SEM (cell line): ENCODE measurements around a stretch of chr2.

DNA sequence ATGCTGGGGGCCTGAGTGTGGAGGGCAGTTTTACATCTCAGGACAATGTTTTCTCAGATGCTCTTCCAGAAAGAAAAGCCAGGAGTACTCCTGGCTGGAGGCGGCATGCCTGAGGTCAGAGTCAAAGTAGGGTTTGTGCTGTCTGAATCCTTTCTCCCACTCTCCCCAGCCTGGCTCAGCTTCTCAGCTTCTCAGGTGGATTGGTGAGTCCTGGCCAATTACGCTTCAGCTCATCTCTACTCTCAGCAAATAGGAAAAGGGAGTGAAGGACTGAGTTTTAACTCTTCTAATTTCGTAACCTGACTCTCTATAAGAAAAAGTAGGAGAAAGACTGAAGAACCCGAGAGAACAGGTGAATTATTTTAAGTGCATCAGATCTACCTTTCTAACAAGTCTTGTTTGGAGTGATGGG, 107.4 kb upstream of the PELI1 start:
- PRO-cap = no peak

- PRO-cap = bidirectional peak, plus-strand start at chr2:64261071, minus-strand start at chr2:64260930
These were observed 116.5 kb upstream of the PELI1 start for GRCh38 chr2:64260551-64261227.

- PRO-cap = no peak
These were observed 94.0 kb upstream of the LGALSL start for GRCh38 chr2:64359814-64360535.

- PRO-cap = no peak
These were observed 1.4 kb downstream of the LGALSL start for GRCh38 chr2:64455226-64455993.

DNA sequence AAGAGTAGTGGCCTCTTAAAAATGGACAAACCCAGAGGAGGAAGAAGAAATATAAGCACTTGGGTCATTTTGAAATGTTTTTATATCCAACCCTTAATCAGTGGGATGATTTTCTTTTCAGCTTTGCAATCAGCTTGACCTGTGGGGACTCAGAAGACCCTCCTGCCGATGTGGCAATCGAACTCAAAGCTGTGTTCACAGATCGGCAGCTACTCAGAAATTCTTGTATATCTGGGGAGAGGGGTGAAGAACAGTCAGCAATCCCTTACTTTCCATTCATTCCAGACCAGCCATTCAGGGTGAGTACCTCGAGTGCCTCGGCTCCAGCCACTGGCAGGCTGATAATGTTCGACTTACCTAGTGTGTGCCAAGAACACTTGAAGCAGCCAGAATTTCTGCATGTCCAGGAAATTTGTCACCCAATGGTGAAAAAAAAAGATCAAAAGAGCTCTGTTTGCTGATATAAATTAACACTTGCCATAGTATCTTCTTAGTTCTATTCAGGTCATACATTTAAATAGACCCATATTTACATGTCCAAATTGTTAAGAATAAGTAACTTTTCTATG, 2.3 kb downstream of the LGALSL start:
- PRO-cap = no peak

DNA sequence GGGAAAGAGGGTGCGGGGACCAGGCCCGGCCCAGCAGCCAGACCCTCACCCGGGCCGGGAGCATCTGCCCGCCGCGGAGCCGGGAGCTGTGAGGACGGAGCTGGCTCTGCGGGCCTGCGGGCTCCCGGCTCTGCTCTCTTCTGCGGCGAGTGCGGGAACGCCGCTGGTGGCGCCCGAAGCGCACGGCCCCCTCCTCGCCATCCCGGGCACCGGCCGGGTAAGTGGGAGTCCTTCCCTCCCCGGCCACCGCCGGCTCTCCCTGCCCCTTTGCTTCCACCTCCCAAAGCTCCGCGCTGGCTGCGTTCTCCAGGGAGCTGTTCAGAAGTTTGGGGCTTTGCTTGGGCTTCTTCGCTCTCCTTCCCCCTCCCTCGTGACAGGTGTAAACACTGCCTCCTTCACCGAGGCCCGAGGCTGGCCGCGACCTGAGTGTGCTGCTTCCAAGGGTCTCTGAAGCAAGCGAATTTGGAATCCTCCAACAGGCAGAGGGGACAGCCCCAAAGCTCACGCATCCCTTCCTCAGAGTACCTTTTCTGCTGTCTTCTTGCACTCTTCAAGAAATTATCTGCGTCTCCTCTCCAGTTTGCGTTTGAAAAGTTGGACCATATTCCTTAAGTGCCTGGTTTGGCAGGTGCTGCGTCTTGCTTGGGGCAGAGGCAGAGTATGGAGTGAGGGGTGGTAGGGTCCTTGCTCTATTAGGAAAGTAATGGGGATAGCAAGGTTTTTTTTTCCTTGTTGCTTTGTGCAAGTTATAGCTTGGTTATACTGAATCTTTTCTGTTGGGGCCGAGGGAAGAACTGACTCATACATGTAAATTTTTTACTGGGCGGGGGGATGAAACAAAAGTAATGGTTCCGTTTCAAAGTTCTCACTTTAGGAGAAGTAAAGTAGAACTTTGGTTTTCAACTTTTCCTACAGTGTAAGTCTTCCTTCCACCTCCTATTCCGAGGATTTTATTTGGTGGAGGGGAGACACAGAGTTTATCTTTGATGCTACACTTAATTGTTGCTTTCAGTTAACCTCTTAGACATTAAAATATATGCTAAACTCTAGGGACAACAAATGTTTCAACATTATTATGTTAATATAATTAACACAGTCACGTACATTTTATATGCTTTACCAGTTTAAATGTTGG, 887 bp downstream of the AFTPH start:
- PRO-cap = unidirectional peak, minus-strand start at position 142 of the sequence; unidirectional peak, minus-strand start at position 764 of the sequence

- PRO-cap = bidirectional peak, plus-strand start at chr2:64654264, minus-strand start at chr2:64654281
These were observed 648 bp upstream of the SERTAD2 start for GRCh38 chr2:64654124-64654998.

GRCh38 chr2:64837199-64837777, 151.9 kb upstream of the SLC1A4 start:
- PRO-cap = no peak

GRCh38 chr2:64865545-64866341, 123.5 kb upstream of the SLC1A4 start:
- PRO-cap = no peak

GRCh38 chr2:64880816-64881399, 108.3 kb upstream of the SLC1A4 start:
- PRO-cap = no peak

GRCh38 chr2:64937948-64938259, 51.3 kb upstream of the SLC1A4 start:
- PRO-cap = no peak

DNA sequence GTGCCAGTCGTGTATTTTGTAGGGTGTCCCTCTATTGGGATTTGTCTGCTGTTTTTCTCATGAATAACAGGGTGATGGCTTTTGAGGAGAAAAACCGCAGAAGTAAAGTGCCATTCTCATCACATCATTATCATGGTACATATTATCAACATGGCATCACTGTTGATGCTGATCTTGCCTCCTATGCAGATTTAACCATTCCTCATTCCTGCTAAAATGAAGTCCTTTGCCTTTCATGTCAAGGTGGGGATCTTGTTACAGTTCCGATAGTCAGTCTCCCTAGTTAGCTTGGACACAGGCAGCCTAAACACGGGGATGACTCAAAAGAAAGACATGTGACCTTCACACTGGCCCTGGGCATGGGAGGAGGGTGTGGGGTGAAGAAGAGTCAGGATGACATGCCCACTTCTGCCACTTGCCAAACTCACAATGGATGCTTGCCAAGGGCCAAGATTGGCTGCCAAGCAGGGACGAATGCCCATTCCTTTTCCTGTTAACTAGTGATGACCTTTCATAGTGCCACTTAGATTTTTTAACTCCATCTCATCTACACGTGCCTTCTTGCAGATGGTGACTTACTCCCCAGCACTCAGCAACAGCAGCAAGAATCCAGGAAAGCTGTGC, 14.0 kb upstream of the SLC1A4 start:
- PRO-cap = no peak

DNA sequence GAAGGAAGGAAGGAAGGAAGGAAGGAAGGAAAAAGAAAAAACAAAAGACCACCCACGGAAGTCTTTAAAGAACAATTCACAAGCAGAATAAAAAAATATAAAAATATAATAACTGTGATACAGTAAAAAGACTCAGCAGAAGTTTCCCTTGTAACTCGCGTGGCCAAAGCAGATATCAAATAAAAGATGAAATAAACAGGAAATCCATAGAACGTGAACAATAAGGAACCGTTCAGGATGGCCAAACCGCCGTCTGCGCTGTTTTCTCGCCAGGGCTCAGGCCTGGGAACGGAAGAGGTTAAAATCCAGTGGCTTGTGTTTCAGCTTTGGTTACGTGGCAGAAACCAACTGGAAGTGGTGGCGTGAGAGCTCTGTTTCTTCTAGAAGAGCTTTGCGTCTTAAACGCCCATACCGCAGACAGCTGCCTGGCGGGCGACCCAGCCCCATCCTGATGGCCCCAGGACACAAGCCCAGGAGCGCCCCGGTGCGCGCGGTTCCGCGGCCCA, 1.1 kb upstream of the SLC1A4 start:
- PRO-cap = bidirectional peak, plus-strand start at position 340 of the sequence, minus-strand start at position 257 of the sequence

- PRO-cap = unidirectional peak, minus-strand start at chr2:65068071
These were observed 11.7 kb downstream of the CEP68 start for GRCh38 chr2:65067866-65068299.

GRCh38 chr2:65073324-65073523, 17.0 kb downstream of the CEP68 start:
- PRO-cap = no peak

DNA sequence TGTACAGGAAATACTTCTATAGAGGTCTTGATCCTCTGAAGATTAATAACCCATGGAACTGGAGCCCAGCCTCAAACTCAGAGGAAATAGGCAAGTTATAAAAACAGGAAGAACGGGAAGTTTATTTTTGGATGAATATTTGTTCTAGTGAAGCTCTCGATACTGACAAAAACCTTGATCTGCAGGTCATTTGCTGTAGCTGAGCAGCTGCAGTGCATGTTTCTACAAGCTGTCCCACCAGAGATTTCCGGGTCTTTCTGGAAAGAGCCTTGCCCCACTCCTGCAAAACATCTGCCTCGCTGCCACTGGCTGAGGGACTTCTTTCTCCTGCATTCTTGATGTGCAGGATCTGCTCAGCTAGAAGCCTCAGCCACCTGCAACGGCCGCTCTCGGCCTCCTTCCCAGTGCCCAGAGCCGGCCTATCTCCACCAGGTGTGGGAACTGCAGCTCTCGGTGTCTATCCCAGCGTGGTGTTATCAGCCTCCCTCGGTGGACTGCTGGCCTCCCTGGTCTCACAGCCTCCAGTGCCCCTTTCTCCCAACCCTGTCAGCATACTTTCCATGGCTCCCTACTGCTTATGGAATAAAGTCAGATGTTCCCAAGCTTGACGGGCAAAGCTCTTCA, 48.5 kb downstream of the SPRED2 start:
- PRO-cap = no peak

DNA sequence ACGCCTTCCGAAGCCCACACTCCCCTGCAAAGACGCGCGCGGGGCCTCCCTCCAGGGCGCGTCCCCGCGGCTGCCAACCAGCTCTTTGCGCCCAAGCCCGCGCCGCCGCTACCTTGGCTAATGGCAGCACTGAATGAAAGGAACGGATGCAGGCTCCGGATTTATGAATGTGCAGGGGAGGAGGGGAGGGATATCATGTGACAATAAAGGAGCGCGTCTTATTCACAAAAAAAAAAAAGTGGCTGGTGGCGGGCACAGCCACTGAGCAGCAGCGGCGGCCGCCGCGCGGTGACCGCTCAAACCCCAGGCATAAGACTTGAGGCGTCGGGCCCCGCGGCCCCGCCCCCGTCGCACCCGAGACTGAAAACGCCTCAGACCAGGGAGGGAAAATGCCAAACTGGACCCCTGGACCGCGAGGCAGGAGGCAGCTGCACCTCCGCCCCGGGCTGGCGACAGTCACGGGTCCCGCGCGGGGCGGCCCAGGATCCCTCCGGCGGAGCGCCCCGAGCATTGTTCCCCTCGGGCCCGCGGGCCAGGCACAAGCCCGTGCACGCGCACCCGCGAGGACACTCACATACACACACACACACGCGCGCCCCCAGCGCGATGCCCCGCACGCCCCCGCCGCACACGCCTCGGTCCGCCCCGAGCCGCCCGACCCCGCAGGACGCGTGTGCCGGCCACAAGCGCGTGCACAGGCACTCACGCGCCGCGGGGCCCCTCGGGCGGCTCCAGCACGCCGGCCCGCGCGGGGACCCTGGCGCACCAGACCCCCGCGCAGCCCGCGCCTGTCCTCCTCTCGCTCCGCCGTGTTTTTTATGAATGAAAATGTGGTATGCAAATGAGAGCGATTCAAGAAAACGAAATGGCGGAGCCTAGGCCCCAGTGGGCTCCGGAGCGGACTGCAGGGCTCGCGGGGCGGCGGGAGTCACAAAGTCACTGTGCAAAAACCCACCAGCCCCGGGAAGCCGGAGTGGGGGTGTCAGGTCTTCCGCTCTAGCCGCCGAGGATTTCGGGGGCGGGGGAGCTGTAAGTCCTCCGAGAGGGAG, 1.4 kb downstream of the SPRED2 start:
- PRO-cap = bidirectional peak, plus-strand start at position 455 of the sequence, minus-strand start at position 135 of the sequence; bidirectional peak, plus-strand start at position 878 of the sequence, minus-strand start at position 820 of the sequence

- PRO-cap = no peak
These were observed 456 bp upstream of the SPRED2 start for GRCh38 chr2:65432901-65433208.

GRCh38 chr2:65608448-65608798, 176.0 kb upstream of the SPRED2 start:
- PRO-cap = no peak

GRCh38 chr2:65789947-65790373, 357.6 kb upstream of the SPRED2 start:
- PRO-cap = no peak